Hair follicular keratinocyte (primary cell): ENCODE measurements around a stretch of chrX.

GRCh38 chrX:123676767-123677395 is 56.0 kb downstream of the THOC2 start:
- RAMPAGE, long total RNA = no peak

DNA sequence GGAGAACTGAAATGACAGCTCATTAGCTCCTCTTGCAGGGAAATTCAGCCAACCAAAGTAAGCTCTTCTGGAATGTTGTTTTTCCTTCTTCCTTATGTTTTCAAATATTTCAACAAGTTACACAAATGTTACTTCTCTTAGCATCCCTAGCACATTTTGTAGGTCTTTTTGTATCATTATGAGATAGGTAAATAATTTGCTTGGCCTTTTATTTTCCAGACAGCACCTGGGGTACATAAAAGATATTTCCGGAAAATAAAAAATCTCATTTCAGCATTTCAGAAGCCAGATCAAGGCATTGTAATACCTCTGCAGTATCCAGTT is 23.6 kb downstream of the SH2D1A start:
- RAMPAGE, long total RNA = no peak

DNA sequence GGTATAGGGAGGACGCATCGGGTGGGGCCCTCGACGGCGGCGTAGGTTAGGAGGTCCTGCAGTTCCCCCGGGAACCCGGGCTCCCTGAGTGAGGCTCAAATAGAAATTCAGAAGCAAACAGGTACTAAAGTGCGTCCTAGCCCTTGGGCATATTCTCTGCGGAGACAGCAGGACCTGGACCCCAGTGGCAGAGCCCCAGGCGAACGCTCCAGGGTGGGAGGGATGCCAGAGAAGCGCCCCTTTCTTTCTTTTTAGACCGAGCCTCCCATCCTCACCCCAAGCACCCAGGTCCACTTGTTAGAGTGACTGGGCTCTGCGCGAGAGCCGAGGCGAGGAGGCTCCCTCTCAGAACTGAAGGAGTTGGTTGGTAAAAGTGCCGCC is 116.6 kb upstream of the TEX13C start:
- RAMPAGE, long total RNA = no peak

DNA sequence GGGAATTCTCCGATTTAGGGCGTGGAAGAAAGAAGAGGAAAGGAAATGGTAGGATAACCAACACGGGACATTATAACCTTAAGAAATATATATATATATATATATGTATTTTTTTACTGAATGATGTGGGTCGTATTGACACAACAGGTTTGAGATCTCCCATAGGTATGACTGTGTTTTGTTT is 275 bp upstream of the OCRL start:
- RAMPAGE, long total RNA = no peak

DNA sequence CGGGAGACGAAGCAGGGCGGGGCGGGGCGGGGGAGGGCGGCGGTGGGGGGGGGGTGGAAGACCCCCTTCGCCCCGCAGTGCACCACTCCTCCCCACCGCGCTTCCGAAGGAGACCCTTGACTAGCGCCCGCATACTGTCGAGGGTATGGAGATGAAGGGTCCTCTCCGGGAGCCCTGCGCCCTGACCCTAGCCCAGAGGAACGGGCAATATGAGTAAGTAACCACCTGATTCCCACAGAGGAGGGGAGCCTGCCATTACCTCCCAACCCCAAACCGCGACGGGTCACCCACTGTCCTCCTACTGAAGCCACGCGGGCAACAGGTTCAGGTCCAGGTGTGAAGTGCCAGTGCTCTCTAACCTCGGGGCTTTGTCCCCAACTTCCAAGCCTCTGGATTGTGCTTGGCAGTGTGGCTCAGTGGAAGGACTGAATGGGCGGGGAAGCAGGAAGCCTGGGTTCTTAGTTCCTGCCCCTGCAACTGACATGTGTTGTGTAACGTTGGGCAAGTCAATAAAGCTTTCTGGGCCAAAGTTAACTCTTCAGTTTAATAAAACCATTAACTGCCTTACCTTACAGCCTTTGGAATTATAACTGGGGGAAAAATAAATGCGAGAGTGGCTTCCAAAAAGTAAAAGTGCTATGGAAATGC is 676 bp downstream of the OCRL start:
- RAMPAGE, long total RNA = no peak

- RAMPAGE, long total RNA = no peak
Measured at GRCh38 chrX:129701778-129702265, 37.0 kb upstream of the XPNPEP2 start.

DNA sequence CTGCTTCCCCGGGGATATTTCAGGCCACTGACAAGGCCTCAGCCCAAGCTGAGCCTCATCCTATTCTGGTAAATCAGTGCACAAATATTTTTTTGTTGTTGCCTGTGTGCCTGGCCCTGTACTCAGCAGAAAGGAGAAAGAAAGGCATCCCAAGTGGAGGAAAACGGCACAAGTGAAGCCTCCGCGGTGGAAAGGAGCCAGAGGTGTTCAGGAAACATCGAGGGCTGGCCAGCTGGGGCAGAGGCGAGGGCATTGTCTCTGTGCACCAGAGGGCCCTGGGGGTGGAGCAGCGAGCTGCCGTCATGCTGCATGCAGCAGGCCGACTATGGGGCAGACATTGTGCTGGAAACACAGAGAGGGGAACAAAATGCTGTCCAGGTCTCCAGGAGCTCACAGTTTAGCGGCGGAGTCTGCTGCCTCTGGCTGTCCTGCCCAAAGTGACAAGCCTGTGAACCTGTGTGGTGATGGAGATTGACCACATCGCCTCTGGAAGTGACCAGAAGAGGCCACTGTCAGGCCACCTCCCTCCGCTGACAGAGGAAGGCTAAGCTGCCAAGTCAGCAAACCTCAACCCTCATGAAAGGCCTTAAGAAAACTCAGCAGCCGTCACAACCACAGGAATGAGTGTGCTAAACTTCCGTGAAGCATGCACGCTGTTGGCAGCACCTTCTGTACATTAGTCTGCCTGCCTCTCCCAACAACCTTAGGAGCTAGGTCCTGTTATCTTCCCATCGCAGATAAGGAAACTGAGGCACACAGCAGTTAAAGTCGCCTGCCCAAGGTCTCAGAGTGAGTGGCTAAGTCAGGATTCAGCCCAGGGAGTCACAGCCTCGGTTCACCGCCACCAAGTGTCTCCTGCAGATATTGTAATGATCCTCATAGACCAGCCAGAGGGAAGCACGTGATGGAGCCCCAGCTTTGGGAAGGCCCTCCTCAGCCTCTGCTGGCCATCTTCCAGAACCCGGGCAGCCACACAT is 20.1 kb upstream of the SASH3 start:
- RAMPAGE, long total RNA = no peak

DNA sequence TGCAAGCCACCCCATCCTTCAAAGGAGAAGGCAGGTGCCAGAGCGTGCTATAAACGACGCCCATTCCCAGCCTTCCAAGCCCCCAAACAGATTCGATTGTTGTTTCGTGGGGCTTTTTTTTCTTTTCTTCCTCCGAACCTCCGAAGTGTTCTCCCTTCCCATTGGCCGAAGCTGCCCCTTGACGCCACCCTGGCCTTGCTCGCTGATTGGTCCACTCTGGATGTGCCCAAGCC is 25.3 kb downstream of the UTP14A start:
- RAMPAGE, long total RNA = no peak

DNA sequence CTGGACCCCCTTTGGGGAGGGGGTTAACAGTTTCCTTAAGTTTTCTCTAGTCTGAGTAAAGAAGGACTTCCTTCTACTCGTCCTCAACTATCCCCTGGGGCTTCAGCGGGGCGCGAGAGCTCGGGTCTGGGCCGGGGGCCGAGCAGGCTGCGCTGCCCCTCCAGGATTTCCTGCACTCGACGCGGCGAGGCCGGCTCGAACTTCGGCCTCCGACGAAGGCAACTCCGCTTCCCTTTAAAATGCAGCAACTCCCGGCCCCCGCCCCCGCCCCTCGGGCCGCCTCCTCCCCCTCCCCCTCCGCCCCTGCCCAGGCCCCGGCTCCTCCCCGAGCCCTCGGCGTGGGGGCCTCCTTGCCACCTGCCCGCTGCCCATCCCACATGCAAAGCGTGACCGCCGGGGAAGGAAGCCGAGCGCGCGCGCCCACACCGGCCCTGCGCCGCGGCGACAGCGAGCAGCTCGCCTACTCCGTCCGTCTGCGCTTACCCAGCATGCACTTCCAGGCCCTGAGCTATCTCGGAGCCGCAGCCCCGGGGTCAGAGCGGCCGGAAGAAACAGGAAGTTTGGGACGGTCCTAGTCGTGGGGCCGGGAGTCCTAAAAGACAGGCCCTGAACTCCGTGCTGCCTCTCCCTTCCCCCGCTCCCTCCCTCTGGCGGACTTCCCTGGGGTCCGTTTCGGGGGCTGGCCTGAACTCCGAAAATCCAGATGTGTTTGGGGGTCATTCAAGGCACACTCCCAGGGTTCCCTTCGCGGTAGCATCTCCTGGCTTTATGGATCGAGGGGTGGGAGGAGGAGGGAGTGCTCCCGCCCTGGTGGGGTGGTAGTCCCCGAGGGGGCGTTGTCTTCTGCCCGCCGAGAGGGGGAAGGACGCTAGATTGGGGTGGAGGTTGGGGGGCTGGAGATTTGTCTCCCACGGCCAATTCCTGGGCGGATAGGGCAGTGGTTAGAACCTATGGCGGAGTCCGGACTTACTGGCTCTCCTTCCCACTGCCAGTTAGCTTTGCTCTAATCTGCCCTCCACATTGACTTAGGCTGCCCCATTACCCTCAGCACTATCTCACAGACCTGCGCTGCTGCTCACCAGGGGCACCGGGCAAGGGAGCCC is 25.1 kb upstream of the BCORL1 start:
- RAMPAGE, long total RNA = no peak

- RAMPAGE, long total RNA = no peak
Measured at GRCh38 chrX:129980376-129981074, 1.9 kb upstream of the BCORL1 start.

- RAMPAGE, long total RNA = no peak
Measured at GRCh38 chrX:130120270-130121574, 10.4 kb upstream of the ELF4 start.

GRCh38 chrX:130560331-130560682 is 158.5 kb downstream of the RBMX2 start:
- RAMPAGE, long total RNA = no peak

DNA sequence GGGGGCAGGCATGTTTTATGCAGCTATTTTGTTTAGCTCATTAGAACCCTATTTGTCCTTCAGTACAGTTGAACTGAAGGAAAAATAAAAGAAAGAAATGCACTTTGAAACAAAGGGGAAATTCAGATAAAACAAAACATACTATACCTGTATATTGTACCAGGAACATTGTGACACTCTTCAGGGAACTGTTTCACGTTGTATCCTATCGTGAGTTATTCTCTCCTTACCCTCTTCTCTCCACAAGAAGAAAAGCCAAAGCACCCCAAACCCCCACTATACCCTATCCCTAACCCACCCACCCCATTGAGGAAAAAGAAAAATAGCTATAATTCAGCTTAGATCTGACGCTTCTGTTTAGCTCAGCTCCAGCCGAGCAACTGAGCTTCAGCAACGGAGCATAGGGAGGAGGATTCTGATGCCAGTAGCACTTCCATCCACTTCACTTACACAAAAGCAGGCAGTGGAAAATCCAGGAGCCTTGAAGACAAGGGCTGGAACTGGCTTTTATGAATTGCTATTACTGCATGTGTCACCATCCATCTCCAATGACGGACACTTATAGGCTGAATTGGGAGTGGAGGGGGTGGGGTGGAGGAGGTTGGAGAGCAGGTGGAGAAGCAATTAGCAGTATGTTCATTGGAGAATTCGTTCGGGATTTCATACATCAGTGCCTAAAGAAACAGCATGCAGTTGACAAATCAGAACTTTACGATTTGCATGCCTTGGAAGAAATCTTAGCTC is 15.8 kb downstream of the ENOX2 start:
- RAMPAGE, long total RNA = no peak

DNA sequence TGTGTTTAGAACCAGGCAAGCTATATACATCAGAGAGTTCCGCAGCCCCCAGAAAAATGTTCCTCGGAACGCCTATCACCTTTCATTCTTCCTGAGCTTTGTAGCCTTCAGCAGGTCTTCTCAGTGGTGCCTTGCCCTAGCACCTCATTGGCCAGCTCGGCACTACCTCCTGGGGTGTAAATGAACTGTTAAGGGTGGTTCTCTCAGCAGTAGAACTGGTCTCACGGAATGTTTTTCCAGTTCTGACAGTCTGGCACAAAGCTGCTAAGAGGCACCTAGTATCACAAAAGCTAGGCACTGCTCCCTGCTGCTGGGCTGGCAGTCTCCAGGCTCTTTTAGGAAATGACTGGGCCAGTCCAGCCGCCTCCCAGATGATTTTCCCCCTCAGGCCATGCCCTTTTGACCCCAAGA is 8.1 kb downstream of the FRMD7 start:
- RAMPAGE, long total RNA = no peak

DNA sequence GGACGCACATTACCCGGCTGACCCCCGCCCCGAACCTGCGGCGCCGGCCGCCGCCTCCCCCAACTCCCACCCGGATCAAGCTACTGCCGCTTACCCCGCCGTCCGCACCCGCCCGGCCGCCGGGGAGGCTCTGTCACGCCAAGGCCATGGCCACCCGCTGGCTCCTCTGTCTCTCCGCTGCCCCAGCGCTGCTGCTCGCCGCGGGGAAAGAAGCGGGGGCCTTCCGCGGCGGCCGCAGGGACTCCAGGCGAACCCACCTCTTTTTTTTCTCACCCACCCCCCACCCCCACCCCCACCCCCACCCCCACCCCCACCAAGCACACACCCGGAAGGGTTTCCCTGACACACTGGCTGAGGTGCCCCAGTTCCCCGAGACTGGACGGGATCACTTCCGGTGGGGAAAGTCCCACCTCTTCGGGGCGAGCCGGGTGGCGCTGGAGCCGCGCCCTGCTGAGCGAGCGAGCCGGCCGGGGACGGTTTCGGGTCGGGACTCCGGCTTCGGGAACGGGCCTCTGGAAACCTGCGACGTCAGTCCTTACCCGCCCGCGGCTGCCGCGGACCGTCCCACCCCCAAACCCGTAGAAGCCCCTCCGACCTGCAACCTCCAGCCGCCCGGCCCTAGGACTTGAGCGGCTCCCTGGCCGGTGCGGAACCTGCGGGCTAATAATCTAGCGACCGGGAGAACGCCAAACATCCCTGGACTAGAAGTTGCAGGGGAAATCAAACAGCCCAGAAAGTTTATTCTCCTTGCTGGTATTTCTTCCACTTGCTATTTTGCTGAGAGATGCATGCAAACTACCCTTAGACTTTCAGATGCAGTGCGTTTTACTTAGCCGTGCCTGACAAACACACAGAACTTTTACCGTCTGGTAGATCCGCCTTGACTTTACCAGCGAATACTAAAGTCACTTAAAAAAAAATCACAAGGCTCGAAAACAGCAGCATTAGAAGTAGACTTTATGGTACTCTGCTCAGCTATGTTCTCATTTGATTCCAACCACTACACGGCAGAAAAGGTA is 1.1 kb downstream of the RAP2C start:
- RAMPAGE, long total RNA = no peak

GRCh38 chrX:132411003-132411507 is 77.8 kb downstream of the MBNL3 start:
- RAMPAGE, long total RNA = no peak

DNA sequence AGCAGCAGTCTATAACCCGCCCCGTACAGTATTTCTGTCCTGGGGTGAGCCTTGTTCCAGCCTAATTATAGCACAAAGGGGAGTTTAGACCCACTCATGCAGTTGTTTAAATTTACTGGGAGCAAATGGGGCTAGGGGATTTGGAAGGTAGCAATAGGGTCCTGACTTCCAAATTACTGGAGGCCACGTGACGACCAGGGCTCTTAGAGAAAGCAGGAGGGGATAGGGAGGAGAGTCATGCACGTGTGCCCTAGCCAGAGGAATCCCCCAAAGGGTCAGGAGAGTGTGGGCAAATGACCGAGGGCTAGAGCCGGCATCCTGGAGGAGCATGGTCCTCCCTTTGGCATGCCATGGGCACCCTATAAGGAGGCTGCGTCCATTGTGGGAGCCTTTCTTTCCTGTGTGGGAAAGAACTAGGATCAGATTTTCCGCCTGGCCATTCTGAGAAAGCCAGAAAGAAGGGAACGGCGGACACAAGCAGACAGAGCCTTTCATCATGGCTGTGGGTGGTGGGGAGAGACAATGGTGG is 25.5 kb upstream of the GPC4 start:
- RAMPAGE, long total RNA = no peak

- RAMPAGE, long total RNA = no peak
Measured at GRCh38 chrX:134427750-134428423, 32.1 kb upstream of the HPRT1 start.

DNA sequence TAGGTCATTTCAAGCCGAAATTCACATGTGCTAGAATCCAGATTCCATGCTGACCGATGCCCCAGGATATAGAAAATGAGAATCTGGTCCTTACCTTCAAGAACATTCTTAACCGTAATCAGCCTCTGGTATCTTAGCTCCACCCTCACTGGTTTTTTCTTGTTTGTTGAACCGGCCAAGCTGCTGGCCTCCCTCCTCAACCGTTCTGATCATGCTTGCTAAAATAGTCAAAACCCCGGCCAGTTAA is 902 bp downstream of the HPRT1 start:
- RAMPAGE, long total RNA = no peak

DNA sequence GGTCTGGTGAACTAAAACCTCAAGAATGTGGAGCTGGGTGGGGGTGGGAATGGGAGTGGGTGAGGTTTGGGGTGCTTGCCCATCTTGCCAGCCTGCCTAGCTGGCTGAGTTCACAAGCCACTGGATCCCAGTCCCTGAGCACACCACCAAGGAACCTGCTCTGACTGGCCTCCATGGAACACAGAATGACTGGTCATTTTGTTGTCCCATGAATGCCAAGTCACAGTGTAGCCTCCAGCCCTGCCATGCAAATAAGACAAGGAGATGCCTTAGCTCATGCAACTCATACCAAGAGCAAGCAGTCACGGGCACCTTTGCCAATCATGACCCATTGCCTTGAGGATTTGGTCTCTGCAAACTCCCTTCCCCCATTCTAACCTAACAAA is 12.2 kb upstream of the PLAC1 start:
- RAMPAGE, long total RNA = no peak